ENCODE measurements around a stretch of chr18.

DNA sequence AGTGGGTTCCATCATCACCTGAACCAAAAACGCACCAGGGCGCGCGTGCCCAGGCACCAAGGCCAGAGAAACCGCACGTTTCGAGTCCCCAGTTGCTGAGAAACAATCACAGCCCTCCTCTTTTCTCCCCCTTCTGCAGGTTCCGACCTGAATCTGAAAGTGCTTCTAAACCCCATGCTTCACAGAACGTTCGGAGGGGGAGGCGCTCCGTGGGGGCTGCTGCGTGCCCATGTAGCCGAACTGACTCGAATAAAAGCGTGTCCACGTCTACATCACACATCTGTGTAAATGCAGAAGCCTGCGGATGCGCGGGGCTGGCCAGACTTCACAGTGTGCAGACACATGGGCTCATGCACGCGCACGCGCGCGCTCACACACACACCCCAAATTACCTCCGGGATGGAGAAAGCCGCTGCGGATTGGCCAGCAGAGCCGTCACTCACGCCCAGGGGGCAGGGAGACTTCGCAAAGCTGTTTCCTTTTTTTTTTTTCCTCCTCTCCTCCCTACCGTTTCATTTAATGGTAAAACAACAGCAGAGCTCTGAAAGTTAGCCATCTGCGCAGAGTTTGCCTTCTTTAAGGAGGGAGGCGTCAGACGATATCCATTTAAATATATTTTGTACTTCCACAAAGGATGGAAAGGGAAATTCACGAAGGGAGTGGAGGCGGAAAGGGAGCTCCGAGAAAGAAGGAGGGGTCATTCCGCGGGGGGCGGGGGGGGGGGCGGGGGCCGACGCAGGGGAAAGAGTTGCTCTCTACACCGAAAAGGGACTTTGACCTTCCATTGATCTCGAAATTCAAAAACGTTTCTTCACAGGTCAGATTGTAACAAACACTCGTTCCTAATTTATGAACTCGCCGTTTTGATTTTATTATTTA lies 2.2 kb downstream of the ZNF516 start:
- RRBS: no CpG with 5 or more reads among the region's 51 CpGs

- RRBS: 0% methylated on average over 6 of the region's 44 CpGs
Measured at GRCh38 chr18:76496032-76496583, 1.1 kb upstream of the ZNF516 start.

DNA sequence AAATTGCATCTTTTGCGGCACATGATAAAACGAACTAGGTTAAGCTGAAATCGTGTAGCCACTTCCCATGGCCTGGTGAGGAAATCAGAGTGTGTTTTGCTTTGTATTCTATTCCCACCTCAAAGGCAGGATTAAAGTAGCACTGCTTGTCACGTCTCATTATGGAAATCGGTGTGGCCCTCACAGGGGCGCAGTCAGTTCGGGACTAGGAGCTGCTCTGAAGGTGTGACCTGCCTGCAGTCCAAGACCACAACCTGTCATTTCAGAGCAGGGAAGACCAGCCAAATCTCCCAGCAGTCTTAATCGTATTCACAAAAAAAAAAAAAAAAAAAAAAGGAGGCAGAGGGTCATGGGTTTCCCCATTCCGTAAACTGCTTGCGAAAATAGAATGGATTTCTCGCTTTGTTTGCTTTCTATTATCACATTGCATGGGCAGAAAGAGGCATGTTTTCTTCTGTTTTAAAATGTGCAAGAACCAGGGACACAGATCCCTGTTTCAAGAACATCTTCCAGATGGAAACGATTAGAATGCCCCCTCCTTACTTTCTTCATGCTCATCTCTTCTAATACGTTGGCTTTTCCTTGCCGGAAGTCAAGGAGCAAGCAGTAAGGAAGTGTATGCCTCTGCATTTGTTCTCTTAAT lies 50.9 kb upstream of the ZNF516 start:
- RRBS: no CpG with 5 or more reads among the region's 14 CpGs

DNA sequence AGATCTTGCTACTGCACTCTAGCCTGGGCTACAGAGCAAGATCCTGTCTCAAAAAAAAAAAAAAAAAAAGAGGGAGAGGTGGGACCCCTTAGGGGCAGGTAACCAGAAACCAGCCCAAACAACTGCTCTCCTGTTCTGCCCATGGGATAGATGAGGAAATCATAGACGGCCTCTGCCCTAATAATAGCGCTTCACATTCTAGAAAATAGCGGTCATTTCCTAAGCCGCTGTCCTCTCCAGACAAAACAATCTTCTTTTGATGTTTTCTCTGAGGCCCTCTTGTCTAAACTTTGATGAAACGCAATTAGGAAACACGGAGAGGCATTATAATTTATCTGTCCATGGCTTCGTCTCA lies 151.8 kb upstream of the ZNF236 start:
- RRBS: no CpG with 5 or more reads among the region's 7 CpGs

- RRBS: no CpG with 5 or more reads among the region's 12 CpGs
Measured at GRCh38 chr18:76679810-76680647, 142.3 kb upstream of the ZNF236 start.

DNA sequence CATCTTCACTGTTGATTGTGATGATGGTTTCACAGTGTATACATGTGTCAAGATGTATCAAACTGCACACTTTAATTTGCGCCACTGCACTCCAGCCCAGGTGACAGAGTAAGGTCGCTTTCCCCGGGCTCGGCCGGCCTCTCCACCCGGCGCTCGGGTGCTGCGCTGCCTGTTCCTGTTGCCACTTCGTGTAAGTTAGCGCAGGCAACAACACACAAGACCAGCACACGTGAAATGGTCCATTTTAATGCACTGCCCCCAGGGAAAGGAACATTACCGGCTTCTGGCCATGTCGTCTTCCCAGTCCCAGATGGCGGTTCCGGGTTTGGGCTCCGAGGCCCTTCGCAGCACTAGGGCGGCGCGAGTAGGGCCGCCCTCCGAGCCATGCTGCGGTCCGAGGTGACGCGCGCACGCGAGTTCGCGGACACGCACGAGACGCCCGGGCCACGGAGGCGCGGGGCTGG lies 586 bp upstream of the ZNF236 start:
- RRBS: 2% methylated on average over 18 of the region's 39 CpGs

DNA sequence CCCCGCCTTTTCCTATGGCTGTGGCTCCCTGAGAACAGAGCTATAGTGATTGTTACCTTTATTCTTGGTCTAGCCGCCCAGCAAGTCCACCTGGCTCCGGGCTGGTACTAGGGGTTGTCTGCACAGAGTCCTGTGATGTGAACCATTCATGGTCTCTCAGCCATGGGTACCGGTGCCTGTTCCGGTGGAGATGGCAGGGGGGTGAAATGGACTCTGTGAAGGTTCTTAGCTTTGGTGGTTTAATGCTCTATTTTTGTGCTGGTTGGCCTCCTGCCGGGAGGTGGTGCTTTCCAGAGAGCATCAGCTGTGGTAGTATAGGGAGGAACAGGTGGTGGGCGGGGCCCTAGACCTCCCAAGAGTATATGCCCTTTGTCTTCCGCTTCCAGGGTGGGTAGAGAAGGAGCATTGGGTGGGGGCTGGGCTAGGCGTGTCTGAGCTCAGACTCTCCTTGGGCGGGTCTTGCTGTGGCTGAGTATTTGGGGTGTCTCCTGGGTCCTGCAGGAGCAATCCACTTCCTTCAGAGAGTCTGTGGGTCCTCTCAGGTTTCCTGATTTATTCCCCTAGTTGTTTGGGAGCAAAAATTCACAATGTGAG lies 143.3 kb downstream of the ZNF236 start:
- RRBS: 97% methylated on average over 1 of the region's 10 CpGs

DNA sequence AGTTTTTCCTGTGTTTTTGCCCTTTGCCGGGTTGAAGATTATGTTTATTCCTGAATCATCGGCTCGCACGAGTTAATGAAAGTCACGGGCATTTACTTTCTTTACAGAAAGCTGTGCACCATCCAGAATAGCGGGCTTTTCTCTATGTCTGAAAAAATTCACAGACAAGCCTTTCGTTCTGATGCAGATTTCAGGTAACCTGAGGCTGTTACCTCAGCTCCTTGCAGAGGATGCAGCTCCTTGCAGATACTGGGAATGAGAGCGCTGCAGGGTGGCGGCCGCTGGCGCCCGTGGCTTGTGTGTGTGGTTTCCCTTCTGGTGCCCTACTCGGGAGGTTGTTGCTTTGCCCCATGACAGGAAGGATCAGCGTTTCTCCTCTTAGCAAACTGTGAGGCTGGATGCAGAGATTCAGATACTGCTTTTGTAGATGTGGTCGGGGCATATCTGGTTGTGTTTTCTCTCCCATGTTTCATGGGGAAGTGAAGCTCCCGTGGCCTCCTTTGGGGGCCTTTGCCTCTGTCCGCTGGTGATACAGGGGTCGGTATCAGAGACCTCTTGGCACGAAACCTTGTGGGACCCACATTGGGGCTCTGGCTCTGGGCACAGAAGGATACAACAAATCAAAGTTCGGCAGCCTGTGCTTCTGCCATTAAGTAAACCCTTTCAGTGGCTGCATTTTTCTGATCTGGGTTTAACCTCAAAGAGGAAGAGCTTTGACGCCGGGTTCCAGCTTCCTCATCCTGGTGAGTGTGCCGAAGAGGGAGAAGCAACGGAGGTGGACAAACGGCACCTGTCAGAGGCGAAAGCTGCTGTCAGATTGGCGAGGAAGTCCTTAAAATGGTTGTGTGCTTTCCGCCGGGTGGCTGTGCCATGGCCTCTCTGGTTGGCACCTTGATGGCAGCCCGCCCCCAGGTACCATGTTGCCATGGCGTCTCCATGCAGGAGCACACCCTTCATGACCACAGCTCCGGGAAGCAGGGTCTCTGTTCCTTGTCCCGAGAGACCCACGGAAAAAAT lies 127.8 kb downstream of the MBP start:
- RRBS: 70% methylated on average over 2 of the region's 34 CpGs

DNA sequence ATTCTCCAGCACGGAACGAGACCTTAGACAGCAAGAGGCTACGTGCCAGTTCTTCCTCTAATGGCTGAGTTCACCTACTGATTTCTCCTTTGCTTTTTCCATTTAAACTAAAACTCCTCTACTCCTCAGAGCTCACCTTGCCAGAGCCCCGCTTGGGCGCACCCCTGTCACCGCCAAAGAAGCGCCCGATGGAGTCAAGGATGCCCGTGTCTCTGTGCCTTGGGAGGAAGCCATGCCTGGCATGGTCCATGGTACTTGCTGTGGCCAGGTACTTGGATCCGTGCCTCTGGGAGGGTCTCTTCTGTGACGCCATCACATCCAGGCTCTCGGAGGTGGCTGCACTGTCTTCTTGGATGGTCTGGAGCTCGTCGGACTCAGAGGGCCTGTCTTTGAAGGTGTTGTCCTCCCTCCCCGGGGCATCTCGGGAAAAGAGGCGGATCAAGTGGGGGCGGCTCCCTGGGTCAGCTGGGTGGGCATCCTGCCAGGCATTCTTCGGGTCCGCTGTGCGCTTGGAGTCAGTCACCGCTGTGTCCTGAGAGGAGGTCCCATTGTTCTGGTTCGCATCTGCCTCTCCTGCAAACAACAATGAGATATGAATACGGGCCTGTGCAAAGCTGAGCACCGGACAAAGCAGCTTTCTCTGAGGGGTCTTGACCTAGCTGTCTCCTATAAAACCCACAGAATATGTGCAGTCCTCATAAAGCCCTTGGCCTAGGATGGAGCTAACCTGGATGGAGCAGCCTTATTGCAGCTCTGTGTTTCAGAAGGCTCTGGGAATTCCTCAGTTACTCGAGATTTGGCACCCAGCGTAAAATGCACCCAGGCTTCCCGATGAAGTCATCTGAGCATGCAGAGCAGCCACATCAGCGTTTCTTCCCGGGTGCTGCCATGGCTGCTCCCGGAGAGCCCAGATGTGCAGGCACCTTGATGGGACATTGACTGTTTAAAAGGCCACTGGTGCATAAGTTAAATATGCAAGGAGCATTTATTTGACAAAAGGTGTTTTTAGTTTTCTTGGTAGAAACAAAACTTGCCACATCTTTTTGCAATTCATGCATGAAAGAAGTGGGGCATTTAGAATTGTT lies 115.5 kb downstream of the MBP start:
- RRBS: no CpG with 5 or more reads among the region's 31 CpGs

GRCh38 chr18:77034610-77035465 lies 97.7 kb downstream of the MBP start:
- RRBS: 80% methylated on average over 4 of the region's 20 CpGs

GRCh38 chr18:77056263-77057118 lies 76.1 kb downstream of the MBP start:
- RRBS: 89% methylated on average over 2 of the region's 24 CpGs

- RRBS: no CpG with 5 or more reads among the region's 14 CpGs
Measured at GRCh38 chr18:77060666-77061829, 71.5 kb downstream of the MBP start.

DNA sequence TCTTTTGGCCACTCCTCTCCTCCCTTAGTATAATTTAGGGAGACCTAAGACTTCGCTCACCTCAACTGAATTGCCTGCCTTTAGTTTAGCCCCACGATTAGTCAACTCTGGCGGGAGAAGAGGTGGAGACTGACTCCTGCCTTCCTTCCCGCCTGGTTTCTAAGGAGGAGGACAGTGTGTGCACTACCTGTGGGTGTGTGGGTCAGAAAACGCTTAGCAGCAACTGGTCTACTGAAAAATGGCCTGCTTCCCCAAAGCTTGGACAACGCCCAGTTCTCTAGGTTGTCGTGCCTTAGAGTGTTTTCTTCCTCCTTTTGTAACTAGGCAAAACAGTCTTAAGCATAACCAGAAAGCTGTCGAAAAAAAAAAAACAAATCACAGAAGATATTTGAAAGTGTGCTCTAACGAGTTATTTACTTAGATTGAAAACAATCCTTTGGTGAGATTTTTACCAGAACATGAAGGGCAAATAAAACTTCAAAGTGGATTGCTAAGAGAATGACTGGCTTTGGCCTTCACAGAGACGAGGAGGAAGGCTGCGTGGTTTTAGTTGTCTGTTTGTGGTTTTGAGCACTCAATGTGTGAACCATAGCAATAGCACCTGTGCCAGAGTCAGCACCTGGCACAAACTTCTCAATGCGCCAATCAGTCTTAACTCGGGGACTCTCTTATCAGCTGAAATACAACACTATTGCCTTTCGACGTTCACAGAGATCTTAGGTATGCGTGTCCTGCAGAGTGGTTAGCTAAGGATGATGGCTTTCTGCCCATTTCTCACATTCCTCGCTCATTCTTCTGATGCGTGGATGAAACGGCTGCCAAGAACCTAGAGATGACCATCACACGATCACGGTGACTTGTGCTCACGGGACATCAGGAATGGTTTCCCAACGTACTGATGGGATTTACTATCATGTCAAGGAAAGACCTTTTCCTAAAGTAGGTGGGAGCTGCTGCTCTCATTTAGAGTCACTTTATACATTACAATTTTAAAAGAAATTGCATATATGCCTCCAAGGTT lies 70.1 kb downstream of the MBP start:
- RRBS: no CpG with 5 or more reads among the region's 23 CpGs

GRCh38 chr18:77067005-77068195 lies 65.2 kb downstream of the MBP start:
- RRBS: no CpG with 5 or more reads among the region's 20 CpGs

GRCh38 chr18:77086966-77088028 lies 45.3 kb downstream of the MBP start:
- RRBS: 7% methylated on average over 24 of the region's 66 CpGs

DNA sequence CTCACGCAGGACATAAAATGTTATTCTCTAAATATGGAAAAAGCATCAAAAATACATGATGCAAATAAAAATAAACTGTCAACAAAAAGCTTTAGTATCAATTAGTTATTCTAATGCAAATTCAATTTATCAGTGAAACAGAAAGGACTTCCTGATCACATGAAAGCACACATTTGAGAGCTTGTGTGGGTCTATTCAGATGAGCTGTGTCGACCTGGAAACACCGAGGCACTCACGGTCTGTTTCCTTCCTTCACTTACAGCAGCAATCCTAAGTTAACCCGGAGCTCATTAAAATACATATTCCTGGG lies 9.3 kb downstream of the MBP start:
- RRBS: no CpG with 5 or more reads among the region's 5 CpGs

DNA sequence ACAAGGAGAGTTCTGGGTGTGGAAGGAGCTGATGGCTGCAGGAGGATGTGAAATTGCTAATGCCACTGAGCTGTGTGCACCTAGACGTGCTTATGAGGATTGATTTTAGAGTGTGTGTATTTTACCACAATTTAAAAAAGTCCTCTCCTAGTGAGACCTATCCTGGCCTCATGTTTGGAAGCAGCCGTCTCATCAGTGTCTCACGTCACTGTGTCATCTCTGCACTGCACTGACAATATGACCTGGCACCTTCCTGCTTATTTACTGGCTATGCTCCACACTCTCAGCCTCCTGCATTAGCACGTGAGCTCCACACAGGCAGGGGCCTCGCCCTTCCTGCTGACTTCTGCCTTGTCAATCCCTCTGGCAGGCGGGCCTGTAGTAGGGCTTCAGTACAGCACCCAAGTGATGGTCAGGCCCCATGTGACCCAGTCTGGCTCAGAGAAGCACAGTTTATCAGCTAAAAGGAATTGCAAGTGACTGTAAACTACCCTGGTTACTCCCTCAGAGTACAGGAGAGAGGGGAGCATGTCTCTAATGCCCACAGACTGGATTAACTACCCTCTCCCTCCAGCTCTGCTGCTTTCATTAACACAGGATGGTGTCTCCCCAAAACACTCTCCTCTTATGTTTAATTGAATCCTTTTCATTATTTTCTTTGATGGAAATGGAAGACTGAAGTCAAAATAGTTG lies 8.2 kb upstream of the MBP start:
- RRBS: no CpG with 5 or more reads among the region's 6 CpGs

DNA sequence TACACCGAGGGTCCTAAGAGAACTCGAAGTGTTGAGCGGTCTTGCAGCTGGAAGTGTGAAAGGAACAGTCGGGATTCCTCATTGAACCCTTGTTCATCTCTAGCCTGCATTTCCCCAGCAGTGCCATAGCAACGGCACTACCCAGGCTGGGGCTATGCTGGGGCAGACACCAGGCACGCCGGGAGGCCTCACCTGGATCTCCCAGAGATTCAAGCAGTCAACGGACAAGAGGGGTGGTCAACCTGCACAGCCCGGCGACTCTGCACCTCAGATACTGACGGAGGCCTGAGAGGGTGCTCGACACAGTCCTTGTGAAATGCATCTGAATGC lies 604.2 kb downstream of the GALR1 start:
- RRBS: 20% methylated on average over 3 of the region's 12 CpGs

- RRBS: 3% methylated on average over 21 of the region's 57 CpGs
Measured at GRCh38 chr18:77899935-77900557, 650.4 kb downstream of the GALR1 start.

DNA sequence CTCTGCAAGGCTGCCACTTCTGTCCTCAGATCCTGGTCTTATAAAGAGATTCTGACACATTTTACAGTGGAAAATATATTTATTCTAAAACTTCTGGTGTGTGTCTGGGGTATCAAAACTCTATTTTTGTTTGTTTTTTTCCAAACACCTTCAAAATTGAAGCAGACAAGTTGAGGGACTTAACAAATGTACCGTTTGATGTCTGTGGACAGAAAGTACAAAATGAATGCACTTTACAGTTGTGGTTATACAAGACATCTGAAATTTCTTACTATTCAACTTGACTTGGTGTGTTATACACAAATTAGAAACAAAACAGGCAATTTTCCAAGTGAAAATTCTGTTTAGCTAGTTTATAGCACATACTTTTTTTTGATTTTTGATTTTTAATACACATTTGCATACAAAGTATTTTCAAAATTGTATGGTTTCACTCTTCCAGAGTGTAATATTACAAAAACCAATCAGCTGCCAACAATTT lies 823.1 kb upstream of the SALL3 start:
- RRBS: no CpG with 5 or more reads among the region's 1 CpG